ENCODE measurements around the gene OCM.

- PRO-cap: bidirectional peak, plus-strand start at chr7:5248417, minus-strand start at chr7:5248273
These were observed 34.4 kb upstream of the SLC29A4 start for GRCh38 chr7:5248119-5248949.

DNA sequence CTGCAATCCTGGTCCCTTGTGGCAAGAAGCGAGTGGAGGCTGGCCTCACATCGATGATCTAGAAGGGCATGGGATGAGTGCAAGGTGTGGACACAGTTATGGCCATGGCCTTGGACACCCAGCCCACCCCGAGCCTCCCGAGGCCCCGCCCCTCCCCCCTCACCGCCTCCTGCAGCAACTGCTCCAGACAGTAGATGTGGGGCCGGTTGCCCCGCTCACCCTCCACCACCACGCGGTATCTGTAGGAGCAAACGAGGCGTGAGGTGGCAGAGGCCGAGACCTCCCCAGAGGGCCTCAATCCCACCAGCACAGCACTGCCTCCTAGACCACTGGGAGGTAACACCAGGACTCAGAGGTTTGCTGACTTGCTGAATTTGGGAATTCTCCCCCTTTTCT, 37.6 kb downstream of the SLC29A4 start:
- PRO-cap: no peak

GRCh38 chr7:5356162-5356982, 67.3 kb downstream of the TNRC18 start:
- PRO-cap: no peak

- PRO-cap: no peak
These were observed 61.0 kb downstream of the TNRC18 start for GRCh38 chr7:5362662-5363085.

DNA sequence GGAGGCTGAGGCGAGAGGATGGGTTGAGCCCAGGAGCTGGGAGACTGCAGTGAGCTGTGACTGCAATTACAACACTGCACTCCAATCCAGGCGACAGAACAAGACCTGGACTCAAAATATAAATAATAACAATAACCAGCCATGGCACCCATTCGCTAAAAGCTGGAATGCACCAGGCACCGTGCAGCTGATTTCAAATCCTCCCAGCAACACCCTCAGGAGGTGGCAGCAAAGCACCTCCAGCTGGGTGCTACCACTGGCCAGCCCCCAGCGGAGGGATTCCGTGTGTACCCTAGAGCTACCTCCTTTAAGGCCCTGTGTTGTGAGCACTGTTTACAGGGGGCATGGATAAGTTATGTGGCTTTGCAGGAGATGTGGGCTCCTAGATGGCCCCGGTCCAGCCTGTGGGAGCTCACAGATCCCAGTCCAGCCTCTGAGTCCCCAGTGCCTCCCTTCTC, 27.2 kb downstream of the TNRC18 start:
- PRO-cap: no peak

- PRO-cap: no peak
These were observed 18.5 kb downstream of the FBXL18 start for GRCh38 chr7:5495213-5495496.

GRCh38 chr7:5495642-5496307, 17.8 kb downstream of the FBXL18 start:
- PRO-cap: no peak

DNA sequence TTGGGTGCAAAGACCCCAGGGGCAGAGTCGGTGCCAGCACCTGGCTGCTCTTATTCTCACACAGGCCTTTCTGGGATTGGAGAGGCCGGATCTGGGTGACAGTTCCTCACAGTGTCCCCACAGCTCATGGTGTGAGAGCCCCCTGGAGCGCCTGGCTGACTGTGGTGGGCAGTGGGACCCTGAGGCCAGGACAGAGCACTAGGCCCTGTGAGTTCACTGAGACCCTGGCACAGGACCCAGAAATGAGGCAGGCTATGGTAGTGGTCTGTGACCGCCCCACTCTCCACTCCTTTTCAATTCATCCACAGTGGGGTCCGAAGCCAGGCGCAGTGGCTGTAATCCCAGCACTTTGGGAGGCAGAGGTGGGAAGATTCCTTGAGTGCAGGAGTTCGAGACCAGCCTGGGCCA, 5.9 kb upstream of the FBXL18 start:
- PRO-cap: no peak

DNA sequence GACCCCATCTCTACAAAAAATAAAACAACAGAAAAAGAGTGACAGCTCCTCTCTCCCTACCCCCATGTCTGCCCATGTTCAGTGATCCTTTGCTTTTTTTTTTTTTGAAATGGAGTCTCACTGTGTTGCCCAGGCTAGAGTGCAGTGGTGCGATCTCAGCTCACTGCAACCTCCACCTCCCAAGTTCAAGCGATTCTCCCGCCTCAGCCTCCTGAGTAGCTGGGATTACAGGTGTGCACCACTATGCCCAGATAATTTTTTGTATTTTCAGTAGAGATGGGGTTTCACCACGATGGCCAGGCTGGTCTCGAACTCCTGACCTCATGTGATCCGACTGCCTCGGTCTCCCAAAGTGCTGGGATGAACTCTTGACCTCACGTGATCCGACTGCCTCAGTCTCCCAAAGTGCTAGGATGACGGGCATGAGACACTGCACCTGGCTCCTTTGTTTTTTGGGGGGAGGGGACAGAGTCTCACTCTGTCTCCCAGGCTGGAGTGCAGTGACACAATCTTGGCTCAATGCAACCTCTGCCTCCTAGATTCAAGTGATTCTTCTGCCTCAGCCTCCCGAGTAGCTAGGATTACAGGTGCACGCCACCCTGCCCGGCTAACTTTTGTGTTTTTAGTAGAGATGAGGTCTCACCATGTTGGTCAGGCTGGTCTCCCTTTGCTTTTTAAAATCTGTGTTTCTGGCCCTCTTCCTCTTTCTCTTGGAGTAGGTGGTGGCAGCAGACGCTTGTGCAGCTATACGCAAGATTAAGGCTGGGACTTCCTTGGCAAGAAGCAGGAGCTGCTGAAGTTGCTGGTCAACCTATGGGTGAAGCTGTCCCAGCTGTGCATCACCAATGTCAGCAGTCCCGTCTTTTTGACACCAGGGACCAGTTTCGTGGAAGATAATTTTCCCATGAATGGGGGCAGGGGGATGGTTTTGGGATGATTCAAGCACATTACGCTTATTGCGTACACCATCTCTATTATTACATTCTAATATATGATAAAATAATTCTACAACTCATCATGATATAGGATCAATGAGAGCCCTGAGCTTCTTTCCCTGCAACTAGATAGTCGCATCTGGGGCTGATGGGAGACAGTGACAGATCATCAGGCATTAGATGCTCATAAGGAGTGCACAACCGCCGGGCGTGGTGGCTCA, 6.4 kb downstream of the ACTB start:
- PRO-cap: unidirectional peak, minus-strand start at position 713 of the sequence

GRCh38 chr7:5679741-5680521, 87.3 kb downstream of the FSCN1 start:
- PRO-cap: bidirectional peak, plus-strand start at chr7:5680426, minus-strand start at chr7:5680241

- PRO-cap: no peak
These were observed 15.0 kb downstream of the RNF216 start for GRCh38 chr7:5766514-5766724.

DNA sequence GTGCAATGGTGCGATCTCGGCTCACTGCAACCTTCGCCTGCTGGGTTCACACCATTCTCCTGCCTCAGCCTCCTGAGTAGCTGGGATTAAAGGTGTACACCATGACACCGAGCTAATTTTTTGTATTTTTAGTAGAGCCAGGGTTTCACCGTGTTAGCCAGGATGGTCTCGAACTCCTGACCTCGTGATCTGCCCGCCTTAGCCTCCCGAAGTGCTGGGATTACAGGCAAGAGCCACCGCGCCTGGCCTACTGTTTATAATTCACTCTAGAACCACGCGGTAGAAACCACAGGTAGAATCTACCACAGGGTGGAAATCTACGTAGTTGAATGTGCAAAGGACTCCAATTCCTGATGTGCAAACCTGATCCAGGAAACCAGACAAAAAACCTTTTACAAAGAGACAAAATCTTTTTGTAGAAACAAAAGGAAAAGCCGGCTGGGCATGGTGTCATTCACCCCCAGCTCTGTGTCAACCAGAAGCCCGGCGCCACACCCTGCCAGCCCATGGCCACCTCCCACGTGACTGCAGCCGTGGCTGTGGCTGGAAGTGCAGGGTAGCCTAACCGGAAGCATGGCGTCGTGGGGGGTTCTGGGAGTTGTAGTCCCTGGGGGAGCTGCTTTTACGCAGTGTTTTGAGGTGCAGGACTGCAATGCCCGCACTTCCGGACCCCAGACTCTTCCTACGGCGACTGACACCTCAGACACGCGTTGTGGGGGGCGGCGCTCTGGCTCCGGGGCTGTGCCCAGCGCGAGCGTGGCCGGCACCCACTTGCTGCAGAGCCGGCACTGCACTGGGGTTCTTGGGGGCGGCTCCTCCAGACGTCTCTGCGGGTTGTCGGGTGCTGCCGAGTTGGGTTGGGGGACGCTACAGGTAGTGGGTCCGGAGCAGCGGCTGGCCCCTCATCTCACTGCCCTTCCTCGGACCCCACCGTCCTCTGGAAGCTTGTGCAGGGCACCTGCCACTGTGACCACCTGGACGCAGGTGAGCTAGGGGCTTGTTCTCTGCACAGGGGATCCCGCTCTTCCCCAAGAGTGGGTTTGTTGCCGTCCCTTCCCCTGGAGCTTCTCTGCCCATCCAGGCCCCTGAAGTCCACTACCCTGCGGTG, 41.4 kb upstream of the RNF216 start:
- PRO-cap: bidirectional peak, plus-strand start at position 629 of the sequence, minus-strand start at position 523 of the sequence

DNA sequence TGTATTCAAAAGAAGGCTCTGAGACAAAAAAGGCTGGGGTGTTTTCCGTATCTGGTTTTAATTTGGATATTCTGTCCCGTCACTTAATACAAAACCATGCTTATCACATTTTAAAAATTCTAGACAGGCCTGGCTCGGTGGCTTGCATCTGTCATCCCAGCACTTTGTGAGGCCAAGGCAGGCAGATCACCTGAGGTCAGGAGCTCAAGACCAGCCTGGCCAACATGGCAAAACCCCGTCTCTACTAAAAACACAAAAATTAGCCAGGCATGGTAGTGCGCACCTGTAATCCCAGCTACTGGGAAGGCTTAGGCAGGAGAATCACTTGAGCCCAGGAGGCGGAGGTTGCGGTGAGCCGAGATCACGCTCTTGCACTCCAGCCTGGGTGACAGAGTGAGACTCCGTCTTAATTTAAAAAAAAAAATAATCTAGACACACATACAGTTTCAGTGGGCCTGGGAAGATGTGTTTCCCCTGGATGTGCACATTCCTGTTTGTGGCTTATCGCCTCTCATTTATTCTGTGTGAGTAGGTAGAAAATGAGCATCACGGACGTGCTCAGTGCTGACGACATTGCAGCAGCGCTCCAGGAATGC, at the start of gene OCM:
OCM (plus strand) TSS at position 448 of the 596 bp plus-strand sequence.
- PRO-cap: no peak

GRCh38 chr7:5995362-5995886, 13.4 kb downstream of the PMS2 start:
- PRO-cap: no peak

DNA sequence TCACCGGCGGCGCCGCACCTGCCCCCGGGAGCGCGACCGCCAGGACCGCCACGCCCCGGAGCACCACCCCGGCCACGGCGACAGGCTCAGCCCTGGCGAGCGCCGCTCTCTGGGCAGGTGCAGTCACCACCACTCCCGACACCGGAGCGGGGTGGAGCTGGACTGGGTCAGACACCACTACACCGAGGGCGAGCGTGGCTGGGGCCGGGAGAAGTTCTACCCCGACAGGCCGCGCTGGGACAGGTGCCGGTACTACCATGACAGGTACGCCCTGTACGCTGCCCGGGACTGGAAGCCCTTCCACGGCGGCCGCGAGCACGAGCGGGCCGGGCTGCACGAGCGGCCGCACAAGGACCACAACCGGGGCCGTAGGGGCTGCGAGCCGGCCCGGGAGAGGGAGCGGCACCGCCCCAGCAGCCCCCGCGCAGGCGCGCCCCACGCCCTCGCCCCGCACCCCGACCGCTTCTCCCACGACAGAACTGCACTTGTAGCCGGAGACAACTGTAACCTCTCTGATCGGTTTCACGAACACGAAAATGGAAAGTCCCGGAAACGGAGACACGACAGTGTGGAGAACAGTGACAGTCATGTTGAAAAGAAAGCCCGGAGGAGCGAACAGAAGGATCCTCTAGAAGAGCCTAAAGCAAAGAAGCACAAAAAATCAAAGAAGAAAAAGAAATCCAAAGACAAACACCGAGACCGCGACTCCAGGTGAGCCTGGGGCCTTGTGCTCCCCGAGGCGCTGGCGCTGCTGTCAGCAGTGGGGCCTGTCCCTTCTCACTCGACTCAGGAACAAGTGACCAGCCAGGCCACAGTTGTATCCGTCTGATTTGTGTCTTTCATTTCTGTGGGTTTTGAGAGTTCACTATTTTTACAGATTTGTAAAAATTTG, 50.0 kb downstream of the USP42 start:
- PRO-cap: no peak

GRCh38 chr7:6213466-6214067, 58.9 kb downstream of the CYTH3 start:
- PRO-cap: no peak

DNA sequence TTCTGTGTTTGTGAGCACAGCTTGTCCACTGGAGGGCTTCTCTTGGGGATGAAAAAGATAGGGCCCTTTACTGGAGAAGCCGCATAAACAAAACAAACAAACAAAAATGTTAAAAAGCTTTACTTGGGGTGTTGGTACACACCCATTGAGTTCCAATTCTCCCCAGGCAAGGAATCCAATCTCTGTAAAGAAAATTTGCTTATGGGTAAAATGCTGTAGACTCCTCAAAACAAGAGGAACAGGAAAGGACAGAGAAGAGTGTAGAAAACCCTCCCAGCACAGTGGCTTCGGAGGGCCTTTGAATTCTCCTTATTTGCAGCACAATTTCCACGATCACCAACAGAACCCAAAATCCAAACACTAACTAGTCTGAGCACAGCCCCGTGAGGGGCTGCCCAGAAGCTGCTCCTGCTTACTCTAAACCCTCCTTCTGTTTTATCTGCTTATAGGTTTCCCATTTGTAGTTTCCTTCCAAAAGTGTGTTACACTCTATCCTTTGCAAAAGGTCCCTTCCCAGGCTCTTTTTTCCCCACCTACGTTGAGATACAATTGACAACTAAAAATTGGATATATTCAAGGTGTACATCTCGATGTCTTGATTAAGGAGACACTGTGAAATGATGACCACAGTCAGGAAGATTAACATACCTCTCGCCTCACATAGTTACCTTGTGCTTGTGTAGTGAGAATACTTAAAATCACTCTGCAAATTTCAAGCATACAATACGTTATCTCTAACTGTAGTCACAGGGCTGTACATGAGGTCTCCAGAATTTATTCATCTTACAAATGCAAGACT, 23.0 kb downstream of the CYTH3 start:
- PRO-cap: no peak

GRCh38 chr7:6257674-6258057, 14.8 kb downstream of the CYTH3 start:
- PRO-cap: no peak

DNA sequence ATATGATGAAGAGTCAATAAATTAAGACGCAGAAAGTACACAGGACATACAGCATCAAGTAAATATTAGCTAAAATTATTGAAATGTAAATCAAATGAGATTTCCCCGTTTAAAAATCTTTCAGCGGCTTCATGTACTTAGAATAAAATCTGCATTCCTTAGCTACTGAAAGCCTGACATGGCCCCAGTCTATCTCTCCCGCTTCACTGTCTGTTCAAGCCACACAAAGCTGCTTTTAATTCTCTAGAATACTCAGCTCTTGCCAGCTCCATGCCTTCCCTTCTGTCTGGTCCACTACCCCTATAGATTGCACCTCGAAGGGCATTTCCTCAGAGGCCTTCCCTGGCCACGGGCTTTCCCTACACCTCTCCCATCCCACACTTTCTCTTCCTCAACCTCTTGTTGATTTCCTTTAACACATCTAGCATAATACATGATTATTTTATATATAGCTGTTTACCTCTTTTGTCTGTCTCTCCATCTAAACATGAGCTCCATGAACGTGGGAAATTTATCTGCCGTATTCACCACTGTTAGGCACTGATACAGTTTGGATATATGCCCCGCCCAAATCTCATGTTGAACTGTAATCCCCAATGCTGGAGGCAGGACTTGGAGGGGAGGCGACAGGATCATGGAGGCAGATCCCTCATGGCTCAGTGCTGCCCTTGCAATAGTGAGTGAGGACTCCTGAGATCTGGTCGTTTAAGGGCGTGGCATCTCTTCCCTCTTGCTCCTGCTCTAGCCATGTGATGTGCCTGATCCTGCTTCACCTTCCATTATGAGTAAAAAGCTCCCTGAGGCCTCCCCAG, 5.9 kb downstream of the CYTH3 start:
- PRO-cap: no peak

- PRO-cap: no peak
These were observed 27.4 kb downstream of the RAC1 start for GRCh38 chr7:6401660-6402093.